ENCODE measurements around the gene TLCD3A.

- CAGE, long polyA plus RNA, result no peak
- RRBS, result no CpG with 5 or more reads among the region's 44 CpGs
Measured at GRCh38 chr17:143743-144250, 6.4 kb downstream of the SCGB1C2 start.

DNA sequence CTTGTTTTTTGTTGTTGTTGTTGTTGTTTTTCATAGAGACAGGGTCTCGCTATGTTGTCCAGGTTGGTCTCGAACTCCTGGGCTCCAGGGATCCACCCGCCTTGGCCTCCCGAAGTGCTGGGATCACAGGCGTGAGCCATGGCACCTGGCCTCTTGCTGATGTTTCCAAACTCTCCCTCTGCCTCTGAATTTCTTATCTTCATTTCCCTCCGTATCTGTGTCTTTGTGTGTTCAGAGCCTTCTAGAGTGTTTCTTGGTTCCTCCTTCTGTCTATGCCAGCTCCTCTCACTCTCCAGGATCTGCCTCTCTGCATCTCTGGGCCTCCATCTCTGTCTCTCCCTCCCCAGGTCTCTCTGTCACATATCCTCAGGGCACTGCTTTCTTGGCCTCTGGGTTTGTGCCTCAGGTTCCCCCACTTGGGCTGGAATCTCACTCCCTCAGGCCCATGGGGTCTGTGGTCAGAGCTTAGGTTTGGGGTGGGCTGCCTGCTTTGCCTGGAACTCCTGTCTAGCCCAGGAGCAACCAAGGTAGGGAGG, 49.5 kb upstream of the DOC2B start:
- CAGE, long polyA plus RNA, result no peak
- RRBS, result no CpG with 5 or more reads among the region's 6 CpGs

- CAGE, long polyA plus RNA, result no peak
- RRBS, result no CpG with 5 or more reads among the region's 20 CpGs
Measured at GRCh38 chr17:267195-267967, 85.2 kb downstream of the RPH3AL start.

DNA sequence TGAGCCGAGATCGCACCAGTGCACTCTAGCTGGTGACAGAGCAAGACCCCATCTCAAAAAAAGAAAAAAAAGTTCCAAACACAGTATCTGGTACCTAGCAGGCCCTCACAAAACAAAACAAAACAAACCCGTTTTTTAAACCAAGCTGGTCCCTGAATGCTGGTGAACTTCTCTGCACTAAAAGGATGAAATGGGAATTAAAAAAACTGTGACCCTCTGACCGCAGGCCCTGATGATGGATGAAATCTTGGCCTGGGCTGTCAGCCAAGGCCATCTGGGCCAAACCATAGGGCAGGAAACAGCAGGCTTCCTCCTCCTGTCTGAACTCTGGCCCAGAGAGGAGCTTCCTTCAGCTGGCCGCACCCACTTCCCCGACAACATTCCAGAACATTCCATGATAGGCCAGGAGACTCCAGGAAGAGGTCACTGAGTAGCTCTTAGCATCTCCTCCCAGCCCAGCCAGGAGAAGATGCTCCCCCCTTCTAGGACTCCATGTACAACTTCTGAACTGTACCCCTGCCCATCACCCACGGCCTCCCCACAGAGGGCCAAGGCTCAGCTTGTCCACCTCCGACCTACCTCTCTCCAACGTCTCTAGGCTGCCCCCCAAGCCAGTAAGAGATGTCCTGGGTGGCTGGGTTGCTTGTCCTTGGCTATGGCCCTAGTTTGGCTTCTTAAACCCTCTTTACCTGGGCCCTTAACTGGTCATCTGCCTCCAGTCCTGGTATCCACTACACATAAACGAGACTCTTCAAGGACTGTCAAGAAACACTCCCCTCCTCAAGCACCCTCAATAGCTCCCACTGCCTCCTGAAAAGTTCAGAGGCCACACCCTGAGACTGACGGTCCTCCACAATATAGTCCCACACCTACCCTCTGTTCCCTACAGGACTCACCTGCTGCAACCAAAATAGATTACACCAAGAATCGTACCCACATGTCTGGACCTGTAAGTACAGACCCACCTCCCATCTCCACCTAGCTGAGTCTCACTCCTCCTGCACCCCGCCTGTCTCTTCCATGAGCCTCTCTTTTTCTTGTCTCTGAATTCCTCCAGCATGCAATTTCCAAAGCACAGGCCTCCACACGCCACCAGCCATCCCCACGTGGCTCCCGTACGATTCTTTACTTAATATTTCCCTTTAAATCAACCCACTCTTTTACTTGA, 1.7 kb downstream of the RPH3AL start:
- CAGE, long polyA plus RNA, result no peak
- RRBS, result no CpG with 5 or more reads among the region's 17 CpGs

DNA sequence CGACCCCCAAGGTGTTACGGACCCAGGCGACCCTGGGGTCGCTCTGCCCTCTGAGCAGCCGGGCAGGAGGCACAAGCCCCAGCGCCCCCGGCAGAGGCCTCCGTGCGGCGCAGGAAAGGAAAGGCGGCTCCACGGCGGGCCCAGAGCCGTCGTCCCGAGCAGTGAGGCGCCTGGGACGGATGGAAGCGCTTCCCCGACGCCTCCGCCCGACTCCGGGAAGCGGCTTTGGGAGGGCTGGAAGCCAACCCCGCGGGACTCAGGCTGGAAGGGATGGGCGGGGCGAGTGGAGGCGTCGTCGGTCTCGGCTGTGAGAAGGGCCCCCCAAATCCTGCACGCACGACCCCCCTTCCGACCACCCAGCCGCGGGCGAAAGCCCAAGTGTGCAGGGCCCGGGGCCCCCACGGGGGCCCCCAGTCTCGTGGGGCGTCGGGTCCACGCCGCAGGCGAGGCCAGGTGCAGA, 24.8 kb upstream of the C17orf97 start:
- CAGE, long polyA plus RNA, result no peak
- RRBS, result 3% methylated on average over 7 of the region's 47 CpGs

DNA sequence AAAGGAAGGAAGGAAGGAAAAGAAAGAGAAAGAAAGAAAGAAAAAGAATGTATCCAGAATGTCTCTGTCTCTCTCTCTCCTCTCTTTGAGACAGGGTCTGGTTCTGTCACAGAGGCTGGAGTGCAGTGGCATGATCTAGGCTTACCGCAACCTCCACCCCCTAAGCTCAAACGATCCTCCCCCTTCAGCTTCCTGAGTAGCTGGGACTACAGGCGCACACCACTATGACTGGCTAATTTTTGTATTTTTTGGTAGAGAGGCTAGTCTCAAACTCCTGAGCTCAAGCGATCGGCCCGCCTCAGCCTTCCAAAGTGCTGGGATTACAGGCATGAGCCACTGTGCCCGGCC, 8.2 kb downstream of the C17orf97 start:
- CAGE, long polyA plus RNA, result no peak
- RRBS, result no CpG with 5 or more reads among the region's 7 CpGs

DNA sequence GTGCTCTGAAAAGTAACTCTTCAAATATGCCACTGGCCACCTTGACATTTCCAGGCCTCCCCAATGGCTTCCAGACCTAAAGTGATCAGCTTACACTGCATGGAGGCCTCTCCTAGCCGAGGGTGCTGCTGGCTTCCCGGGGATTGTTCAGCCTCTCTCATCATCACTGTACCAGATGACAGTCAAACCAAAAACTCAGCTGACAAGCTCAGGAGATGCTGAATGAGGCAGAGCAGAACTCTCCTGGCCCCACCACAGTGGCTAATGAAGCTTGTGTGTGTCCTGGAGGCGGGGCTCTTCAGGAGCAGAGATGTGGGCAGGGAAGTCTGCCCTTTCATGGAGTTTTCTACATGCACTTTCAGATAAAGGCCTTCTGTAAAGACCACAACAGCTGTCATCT, 113.3 kb downstream of the VPS53 start:
- CAGE, long polyA plus RNA, result no peak
- RRBS, result no CpG with 5 or more reads among the region's 3 CpGs

DNA sequence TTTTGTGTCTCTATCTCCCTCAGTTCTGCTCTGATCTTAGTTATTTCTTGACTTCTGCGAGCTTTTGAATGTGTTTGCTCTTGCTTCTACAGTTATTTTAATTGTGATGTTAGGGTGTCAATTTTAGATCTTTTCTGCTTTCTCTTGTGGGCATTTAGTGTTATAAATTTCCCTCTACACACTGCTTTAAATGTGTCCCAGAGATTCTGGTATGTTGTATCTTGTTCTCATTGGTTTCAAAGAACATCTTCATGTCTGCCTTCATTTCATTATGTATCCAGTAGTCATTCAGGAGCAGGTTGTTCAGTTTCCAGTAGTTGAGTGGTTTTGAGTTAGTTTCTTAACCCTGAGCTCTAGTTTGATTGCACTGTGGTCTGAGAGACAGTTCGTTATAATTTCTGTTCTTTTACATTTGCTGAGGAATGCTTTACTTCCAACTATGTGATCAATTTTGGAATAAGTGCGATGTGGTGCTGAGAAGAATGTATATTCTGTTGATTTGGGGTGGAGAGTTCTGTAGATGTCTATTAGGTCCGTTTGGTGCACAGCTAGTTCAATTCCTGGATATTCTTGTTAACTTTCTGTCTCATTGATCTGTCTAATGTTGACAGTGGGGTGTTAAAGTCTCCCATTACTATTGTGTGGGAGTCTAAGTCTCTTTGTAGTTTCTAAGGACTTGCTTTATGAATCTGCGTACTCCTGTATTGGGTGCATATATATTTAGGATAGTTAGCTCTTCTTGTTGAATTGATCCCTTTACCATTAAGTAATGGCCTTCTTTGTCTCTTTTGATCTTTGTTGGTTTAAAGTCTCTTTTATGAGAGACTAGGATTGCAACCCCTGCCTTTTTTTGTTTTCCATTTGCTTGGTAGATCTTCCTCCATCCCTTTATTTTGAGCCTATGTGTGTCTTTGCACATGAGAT, 77.0 kb downstream of the VPS53 start:
- CAGE, long polyA plus RNA, result no peak
- RRBS, result no CpG with 5 or more reads among the region's 5 CpGs

GRCh38 chr17:673045-673735, 41.4 kb downstream of the VPS53 start:
- CAGE, long polyA plus RNA, result no peak
- RRBS, result no CpG with 5 or more reads among the region's 19 CpGs

GRCh38 chr17:699205-699517, 15.5 kb downstream of the VPS53 start:
- CAGE, long polyA plus RNA, result no peak
- RRBS, result no CpG with 5 or more reads among the region's 3 CpGs

- CAGE, long polyA plus RNA, result no peak
- RRBS, result 1% methylated on average over 94 of the region's 142 CpGs
Measured at GRCh38 chr17:731993-732959, at the start of gene TLCD3A. TSS of gene TLCD3A (plus strand) at chr17:732596.

DNA sequence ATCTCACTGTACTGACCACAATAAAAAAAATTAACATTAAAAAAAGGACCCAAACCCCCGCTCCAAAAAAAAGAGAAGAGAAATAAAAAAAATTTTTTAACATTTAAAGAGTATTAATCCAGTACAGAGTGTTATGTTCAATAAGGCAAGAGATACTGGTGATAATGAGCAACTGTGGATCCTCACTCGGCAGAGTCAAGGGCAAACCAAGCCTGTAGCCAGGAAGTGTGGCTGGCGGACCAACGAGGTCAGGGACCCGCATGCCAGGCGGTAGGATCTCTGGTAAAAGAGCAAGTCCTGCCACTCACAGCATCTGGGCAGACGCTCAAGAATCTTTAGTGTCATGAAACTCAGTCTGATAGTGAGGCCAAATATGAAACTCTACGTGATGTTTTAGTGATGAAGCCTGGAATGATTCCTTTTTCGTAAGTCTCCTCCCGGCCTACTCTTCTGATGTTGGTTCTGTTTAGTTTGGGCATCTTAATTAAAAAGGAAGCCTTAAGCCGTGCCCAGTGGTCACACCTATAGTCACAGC, 8.3 kb upstream of the GEMIN4 start:
- CAGE, long polyA plus RNA, result no peak
- RRBS, result no CpG with 5 or more reads among the region's 11 CpGs

- CAGE, long polyA plus RNA, result no peak
- RRBS, result no CpG with 5 or more reads among the region's 5 CpGs
Measured at GRCh38 chr17:910028-910247, 69.6 kb downstream of the NXN start.

- CAGE, long polyA plus RNA, result no peak
- RRBS, result no CpG with 5 or more reads among the region's 7 CpGs
Measured at GRCh38 chr17:910734-911238, 68.8 kb downstream of the NXN start.

- CAGE, long polyA plus RNA, result no peak
- RRBS, result no CpG with 5 or more reads among the region's 24 CpGs
Measured at GRCh38 chr17:952473-953109, 27.0 kb downstream of the NXN start.

GRCh38 chr17:977796-978749, 1.5 kb downstream of the NXN start:
- CAGE, long polyA plus RNA, result no peak
- RRBS, result 2% methylated on average over 20 of the region's 40 CpGs

DNA sequence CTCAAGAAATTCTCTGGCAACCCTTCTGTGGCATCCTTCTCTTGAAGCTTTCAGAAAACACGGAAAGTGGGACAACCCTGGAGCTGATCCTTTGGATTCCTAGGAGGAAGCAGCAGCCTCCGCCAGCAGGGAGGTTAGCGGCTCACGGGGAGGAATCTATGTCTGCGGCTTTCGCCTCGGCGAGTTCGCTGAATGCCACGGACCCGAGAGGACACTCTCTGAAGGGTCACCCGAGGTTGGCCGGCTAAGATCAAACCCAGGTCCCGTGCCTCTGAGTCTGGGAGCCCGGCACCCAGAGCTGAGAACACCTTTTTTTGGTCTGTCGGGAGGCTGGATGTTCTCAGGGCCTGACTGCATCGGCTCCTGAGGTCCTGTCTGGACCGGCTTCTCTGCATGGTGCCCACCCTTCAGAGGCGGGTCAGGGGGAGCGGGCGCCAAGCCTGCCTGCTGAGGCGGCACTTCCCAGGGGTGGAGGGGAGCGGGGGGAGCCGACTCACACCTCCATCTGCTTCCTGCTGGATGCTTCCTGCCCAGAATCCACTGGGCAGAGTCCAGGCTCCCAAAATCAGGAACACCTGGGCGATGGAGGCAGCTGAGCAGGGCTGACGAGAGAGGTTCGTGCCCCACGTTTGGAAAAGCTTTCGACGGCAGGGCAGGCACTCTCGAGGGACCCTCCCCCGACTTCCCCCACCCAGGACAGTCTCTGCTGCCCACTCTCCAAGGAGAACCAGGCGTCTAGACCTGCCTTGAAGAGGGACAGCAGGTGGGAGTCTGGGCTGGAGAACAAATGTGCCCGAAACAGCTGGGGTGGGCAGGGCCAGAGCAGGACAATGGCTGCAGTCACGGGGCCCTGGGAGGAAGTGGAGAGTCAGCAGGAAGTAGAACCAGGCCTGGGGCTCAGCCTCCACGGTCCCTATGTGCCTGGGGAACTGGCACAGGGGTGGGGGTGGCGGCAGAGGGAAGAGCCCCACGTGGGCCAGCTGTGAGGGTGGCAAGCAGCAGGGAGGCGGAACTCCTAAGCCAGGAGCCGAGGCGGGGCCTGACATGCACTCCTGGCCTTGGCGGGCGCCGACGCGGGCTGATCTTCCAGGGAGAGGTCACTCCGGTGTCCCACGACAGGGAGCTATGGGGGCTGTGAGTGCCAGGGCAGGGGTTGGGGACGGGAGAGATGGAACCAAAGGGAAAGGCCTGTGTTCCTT, 42.3 kb downstream of the TIMM22 start:
- CAGE, long polyA plus RNA, result no peak
- RRBS, result 74% methylated on average over 3 of the region's 49 CpGs

GRCh38 chr17:1107585-1108060, 72.2 kb downstream of the ABR start:
- CAGE, long polyA plus RNA, result no peak
- RRBS, result no CpG with 5 or more reads among the region's 9 CpGs

GRCh38 chr17:1122410-1122722, 57.4 kb downstream of the ABR start:
- CAGE, long polyA plus RNA, result no peak
- RRBS, result no CpG with 5 or more reads among the region's 4 CpGs

DNA sequence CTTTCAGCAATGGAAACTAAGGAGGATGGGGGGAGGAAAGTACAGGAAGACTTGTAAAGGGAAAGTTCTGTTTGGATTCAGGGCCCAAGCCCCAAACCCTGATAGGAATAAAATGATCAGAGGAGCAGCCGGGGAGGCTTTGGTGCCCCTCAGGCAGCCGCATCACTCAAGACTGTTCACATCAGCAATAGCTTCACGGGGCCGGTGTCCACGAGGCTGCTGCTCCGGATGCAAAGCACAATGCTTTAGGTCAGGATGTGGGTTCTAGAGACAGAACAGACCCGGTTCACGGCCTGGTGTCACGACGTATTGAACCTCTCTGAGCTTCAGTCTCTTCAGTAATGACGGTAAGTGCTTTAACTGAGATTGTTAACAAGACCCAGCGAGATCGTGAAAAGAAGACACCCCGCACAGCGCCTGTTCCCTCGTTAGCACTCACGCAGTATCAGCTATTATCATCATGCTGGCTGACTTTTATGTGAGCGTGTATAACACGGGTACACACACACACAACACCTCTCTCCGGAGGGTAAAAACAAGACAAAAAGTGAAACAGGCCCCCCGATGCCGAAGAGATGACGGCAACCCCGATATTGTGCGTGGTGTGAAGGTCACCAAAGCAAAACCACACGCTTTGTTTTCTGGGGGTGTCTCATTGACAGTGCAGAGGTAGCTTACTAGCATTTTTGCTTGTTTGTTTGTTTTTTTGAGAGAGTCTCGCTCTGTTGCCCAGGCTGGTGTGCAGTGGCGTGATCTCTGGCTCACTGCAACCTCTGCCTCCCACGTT, 21.4 kb upstream of the ABR start:
- CAGE, long polyA plus RNA, result no peak
- RRBS, result 51% methylated on average over 6 of the region's 29 CpGs